Mammary microvascular endothelial cell (primary cell): ENCODE data around the genes RNF103 and PLGLB2.

- RAMPAGE, long total RNA = no peak
Observed at GRCh38 chr2:86039508-86039828, 66.2 kb downstream of the POLR1A start.

GRCh38 chr2:86042671-86043329, 62.9 kb downstream of the POLR1A start:
- RAMPAGE, long total RNA = no peak

GRCh38 chr2:86072262-86072849, 33.3 kb downstream of the POLR1A start:
- RAMPAGE, long total RNA = no peak

DNA sequence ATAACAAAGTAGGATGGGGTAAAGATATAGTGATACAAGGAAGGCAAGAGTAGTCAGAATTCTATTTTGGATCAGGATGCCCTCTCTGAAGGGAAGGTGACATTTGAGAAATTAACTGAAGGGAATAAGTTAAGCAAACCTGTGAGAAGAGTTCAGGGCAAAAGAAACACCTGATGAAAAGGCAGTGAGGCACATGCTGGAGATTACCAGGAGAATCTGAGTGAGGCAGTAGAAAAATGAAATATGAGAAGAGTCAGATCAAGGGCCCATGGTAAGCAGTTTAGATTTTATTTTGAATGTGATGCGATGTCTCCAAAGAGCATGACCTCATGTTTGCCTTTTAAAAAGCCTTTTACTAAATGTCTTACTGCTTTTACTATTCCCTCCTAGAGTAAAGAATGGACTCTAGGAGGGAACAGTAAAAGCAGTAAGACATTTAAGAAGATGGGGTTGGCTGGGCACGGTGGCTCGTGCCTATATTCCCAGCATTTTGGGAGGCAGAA, 2.5 kb downstream of the IMMT start:
- RAMPAGE, long total RNA = no peak

GRCh38 chr2:86194670-86195303, 475 bp downstream of the IMMT start:
- RAMPAGE, long total RNA = no peak

DNA sequence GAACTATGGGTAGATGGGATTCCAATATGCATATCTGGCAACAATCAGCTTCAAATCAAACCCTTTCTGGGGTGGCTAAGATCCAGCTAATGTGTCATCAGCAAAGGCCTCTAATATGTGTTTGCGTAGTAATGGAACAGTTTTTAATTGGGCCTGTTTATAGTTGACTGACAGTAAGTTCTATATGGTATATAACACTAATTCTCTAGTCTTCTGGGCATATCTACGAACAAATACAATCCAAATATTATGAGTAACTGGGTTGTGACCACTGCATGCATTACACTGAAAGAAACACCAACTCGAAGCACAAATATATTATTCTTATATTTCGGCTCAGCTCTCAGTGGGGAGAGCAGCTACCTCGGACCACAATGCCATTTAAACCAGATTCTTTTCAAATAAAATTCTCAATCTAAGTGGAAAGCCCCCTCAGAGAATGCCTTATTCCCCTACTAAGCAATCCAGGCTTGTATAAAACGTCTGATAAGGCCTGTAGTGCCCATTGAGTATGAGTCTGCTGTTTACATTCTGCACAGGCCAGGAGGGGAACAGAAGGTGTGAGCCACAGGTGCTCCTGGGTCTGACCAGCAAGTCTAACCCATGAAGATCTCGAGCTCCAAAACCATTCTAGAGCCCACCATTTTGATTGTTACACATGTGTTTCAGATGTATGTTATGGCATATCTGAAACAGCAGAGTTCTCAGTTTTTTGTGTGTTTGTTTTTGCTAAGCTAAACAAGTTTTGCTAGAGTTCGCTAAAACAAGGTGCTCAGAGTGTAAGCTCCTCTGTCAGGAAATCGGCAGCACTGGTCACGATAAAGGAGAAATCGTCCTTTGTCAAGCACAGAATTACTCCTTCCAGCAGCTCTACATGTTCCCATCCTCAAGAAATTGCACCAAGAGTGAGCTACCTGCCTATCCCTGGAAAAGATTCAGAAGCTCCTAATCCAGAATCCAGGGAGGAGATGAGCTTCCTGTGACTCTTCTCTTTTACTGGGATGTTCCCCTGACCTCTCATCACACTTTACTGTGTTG, 16.4 kb downstream of the MRPL35 start:
- RAMPAGE, long total RNA = no peak

DNA sequence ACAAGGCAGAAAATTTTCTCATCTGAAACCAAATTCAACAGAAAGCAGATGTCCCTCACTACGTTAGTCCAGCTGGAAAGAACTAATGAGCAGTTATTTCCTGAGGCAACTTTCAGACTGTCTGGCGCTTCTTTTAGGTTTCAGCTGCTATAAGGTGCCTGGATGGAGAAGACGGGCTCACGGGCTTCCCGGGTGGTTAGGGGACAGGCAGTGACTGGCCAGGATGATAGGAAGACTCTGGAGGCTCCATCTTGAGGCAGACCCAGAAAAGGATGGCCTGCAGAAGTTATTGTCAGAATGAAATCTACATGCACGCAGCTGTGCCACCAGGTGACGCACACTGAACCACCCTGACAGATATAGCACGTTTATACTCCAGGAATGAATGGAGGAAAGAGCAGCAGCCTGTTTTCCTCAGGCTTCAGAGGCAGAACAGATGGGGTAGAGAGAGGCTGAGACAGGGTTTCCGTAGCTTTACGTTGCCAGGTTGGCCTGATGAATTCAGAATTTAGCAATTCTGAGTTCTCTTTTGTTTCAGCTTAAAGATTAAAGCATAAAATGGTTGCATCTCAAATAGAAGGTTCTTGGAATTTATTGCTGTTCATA, 50.8 kb downstream of the MRPL35 start:
- RAMPAGE, long total RNA = no peak

- RAMPAGE, long total RNA = no peak
Observed at GRCh38 chr2:86280075-86280455, 57.4 kb downstream of the REEP1 start.

GRCh38 chr2:86368243-86368807, 30.9 kb upstream of the REEP1 start:
- RAMPAGE, long total RNA = no peak

- RAMPAGE, long total RNA = no peak
Observed at GRCh38 chr2:86461590-86462373, 20.6 kb downstream of the KDM3A start.

GRCh38 chr2:86466182-86466824, 25.1 kb downstream of the KDM3A start:
- RAMPAGE, long total RNA = no peak

DNA sequence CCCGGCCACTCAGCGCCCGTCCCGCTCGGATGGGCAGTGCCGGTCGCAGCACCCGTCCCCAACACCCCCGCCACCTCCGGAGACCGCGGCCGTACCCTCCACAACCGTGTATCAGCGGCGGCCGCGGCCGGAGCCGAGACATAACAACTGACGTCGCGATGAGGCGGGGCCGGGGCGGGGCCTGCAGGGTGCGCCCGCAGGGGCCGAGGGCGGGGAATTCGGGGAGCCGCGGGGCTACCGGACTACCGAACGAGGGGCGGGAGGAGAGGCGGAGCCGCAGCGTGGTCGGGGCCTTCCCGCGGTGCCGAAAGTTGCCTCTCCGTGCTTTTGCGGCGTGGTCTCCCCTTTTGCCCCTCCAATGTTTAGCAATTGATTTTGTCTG, at the start of gene RNF103:
Gene RNF103, minus strand, starts transcription at position 145 of the 382 bp plus-strand sequence.
- RAMPAGE, long total RNA = no peak

DNA sequence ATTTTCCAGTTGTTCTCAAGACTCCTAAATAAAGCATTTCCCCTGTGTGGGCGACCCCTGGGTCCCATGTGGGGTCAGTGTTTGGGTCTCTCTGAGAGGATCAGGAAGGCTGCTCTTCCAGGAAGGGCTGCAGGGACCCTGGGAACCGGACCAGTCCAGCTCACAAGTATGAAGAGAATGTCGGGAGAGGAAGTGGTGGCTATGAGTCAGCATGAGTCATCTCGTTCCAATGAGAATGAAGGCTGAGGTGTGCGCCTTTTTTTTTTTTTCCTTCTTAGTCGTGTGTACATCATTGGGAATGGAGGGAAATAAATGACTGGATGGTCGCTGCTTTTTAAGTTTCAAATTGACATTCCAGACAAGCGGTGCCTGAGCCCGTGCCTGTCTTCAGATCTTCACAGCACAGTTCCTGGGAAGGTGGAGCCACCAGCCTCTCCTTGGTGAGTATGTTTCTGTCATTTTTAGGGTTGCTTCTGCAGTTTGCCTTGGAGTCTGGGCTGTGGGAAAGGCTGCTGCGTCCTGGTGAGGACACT, 292.6 kb upstream of the PLGLB2 start:
- RAMPAGE, long total RNA = start-site peak on the plus strand centred at position 334 of the sequence, 129 bp wide, 2,471 and 925 reads in 2 replicates

- RAMPAGE, long total RNA = no peak
Observed at GRCh38 chr2:87593778-87594264, 154.1 kb upstream of the PLGLB2 start.

GRCh38 chr2:87747754-87748253, at the start of gene PLGLB2:
Gene PLGLB2 (plus strand): TSS chr2:87748087.
- RAMPAGE, long total RNA = no peak

GRCh38 chr2:88139216-88139979, 11.5 kb upstream of the FABP1 start:
- RAMPAGE, long total RNA = no peak

- RAMPAGE, long total RNA = no peak
Observed at GRCh38 chr2:88547797-88548049, 23.3 kb downstream of the TEX37 start.

DNA sequence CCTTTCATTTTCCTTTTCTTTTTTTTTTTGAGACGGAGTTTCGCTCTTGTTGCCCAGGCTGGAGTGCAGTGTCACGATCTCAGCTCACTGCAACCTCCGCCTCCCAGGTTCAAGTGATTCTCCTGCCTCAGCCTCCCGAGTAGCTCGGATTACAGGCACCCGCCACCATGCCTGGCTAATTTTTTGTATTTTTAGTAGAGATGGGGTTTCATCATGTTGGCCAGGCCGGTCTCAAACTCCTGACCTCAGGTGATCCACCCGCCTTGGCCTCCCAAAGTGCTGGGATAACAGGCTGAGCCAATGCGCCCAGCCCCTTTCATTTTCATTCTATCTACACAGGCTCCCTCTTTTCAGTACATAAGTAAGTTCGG, 3.3 kb downstream of the EIF2AK3 start:
- RAMPAGE, long total RNA = no peak

GRCh38 chr2:88738189-88738687, 46.8 kb downstream of the RPIA start:
- RAMPAGE, long total RNA = no peak

GRCh38 chr2:88896879-88897525, 205.5 kb downstream of the RPIA start:
- RAMPAGE, long total RNA = no peak